Heart right ventricle (tissue), 2 donors: ENCODE results near the gene GNG7.

GRCh38 chr19:2302889-2303505 is 5.0 kb downstream of the LINGO3 start:
- PRO-cap, 2 experiments, result no peak in any of the 2 experiments

- PRO-cap, 2 experiments, result no peak in any of the 2 experiments
Observed at GRCh38 chr19:2315693-2316178, 7.8 kb upstream of the LINGO3 start.

DNA sequence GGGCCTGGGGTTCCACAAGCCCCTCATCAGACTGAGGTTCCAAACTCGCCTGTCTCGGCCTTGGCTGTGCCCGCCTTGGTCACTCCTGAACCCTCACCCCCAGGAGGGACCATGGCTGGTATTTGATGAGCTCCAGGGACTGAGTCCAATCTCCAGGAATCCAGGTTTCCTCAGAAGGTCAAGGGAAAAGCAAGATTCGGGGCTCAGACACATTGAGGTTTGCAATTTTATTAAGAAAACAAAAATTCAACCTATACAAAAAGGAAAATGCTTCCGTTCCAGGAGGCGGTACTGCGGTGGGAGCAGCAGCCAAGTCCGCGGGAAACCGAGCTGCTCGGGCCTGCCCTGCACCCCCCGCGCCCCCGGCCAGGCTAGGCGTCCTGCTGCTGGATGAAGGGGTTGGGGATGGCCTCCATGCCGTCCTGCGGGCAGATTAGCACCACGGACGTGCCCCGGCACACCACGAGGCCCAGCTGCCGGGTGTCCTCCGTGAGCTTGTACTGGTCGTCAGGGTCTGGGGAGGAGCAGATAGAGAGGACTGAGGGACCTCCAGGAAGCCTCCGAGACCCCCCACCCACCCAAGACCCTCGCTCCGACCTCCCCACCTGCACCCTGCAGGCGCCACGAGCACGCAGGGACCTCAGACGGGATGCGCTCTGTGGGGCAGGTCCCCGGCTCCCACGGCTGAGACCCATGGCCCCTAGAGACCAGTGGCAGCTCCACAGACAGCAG is 6.9 kb downstream of the LSM7 start:
- PRO-cap, 2 experiments, result no peak in any of the 2 experiments

DNA sequence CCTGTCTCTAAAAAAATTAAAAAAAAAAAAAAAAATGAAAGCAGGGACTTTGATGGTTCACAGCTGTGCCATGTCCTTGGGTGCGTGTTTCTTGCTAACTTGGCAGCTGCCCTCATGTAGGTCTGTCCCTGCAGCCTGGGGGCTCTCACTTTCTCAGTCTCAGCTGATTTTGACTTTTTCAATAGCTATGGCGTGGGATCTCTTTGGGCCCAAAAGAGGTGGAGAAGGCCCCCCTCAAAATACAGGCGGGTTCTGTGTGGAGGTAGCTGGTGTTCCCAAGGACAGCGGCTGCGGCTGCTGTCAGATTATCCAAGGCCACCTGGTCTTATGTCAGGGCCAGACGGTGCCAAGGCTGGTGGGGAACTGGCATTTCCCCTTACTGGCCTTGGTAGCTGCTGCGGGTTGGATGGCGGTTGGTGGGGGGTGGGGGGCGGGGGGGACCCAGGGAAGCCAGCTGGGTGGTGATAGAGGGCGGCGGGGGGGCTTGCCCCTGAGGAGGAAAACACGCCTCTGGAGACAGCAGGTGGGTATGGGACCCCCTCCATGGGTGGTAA is 4.3 kb downstream of the TIMM13 start:
- PRO-cap, 2 experiments, result no peak in any of the 2 experiments

- PRO-cap, 2 experiments, result no peak in any of the 2 experiments
Observed at GRCh38 chr19:2425046-2425841, 2.1 kb downstream of the TIMM13 start.

DNA sequence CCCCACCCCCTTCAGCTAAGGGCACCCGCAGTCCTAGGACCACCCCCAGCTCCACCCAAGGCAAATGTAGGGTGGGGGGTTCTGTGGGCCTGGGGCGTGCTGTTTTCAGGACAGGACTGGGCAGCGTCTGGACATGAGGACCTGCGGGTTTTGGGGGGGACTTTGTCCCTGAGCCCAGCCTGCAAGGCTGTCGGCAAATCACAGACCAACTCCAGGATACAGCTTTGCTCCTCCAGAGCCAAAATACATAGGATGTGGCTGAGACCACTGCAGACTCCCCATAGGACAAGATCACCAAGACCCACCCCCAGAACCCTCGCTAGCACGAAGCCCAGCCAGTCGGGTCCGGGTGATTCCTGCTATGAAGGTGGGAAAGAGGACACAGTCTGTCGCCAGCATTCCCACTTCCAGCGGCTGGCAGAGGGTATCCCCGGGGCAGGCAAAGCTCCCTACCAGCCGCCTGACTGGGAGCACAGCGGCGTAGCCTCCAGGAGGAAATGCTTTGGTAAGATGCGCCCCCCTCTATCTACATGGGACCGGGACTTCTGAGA is 1.6 kb upstream of the TIMM13 start:
- PRO-cap, 2 experiments, result no peak in any of the 2 experiments

DNA sequence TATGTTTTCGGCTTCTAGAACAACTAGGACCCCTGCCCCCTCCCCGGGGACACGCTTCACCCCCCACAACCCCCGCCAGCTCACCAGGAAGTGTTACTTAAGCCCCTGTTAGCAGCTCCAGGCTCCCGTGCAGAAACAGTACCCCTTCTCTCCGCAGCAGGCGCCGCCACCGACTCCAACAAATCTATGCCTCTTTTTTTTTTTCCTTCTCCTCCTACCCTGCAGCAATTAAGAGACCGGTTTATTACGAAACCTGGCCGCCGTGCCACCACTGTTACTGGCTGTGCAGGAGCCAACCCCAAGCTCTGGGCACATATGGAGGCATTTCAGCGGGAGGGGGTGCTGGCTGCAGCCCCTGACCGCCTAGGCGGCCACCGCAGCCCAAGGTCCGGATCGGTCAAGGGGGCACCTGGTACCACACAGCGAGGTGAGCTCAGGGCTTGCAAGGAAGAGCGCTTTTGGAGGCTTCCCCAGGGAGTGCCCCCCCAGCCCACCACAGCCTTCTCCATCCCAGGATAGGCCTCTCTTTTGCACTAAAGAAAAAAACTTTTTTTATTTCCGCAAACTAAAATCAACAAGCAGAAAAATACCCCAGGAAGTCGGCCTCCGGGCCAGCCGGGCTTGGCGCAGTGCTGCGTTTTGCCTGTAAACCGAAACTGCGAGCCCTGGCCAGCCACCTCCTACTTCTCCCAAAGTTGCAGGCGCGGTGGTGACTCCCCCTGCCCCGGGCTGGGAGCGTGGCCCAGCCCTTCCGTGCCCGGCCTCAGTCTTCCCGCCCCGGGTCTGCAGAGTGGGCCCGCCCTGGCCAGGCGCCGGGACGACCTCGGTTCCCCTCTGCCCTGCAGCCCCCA is 2.6 kb downstream of the GADD45B start:
- PRO-cap, 2 experiments, result peak in 2 of 2 experiments; most common plus-strand start position 695 of the sequence (in 2); most common minus-strand start position 658 of the sequence (in 2)

DNA sequence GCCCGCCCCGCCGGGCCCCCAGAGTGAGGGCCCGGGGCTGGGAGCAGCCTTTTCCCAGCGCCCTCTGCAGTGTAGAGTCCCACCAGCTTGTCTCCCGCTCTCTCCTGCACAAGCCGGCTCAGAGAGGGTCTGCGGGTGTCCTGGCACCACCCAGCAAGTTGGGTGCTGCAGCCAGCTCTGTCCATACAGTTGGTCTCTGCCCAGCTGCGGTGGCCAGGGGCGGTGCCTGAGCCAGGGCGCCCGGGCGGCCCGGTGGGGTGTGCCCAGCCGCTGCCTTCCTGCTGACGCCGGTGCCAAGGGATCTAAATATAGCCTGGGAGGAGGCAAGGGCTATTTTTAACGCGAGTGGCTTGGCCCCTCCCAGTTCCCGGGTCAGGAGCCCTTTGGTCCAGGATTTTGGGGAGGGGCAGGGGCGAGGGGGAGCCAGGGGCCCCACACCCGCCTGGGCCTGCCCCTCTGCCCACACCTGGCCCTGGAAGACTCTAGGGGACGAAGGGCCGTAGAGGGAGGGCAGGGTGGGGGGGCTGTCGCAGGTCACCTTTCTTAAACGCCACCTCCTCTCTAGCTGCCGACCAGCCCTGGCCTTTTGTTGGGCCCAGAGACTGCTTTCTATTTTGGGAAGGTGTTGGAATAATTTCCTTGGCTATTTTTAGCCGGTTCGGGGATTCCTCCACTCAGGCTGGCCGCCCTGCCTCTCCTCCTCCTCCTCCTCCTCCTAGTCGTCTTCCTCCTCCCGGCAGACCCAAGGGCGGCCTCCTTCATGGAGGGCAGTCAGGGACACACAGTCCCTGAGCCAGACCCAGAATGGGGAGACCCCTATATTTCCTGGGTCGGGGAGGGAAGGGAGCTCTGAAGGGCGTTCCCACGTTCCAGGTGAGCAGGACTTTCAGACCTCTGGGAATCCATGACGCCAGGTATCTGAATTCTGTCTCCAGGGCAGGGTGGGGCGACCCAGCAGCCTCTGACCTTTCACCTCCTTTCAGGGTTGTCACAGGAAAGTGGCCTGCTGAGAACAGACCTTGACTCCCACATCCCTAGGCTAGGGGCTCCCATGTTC is 19.6 kb downstream of the GADD45B start:
- PRO-cap, 2 experiments, result peak in 2 of 2 experiments; most common plus-strand start position 363 of the sequence (in 2); most common minus-strand start position 198 of the sequence (in 1)

- PRO-cap, 2 experiments, result peak in 2 of 2 experiments; most common plus-strand start chr19:2579403 (in 1); most common minus-strand start chr19:2579510 (in 2)
Observed at GRCh38 chr19:2578718-2579842, 103.2 kb downstream of the GADD45B start.

DNA sequence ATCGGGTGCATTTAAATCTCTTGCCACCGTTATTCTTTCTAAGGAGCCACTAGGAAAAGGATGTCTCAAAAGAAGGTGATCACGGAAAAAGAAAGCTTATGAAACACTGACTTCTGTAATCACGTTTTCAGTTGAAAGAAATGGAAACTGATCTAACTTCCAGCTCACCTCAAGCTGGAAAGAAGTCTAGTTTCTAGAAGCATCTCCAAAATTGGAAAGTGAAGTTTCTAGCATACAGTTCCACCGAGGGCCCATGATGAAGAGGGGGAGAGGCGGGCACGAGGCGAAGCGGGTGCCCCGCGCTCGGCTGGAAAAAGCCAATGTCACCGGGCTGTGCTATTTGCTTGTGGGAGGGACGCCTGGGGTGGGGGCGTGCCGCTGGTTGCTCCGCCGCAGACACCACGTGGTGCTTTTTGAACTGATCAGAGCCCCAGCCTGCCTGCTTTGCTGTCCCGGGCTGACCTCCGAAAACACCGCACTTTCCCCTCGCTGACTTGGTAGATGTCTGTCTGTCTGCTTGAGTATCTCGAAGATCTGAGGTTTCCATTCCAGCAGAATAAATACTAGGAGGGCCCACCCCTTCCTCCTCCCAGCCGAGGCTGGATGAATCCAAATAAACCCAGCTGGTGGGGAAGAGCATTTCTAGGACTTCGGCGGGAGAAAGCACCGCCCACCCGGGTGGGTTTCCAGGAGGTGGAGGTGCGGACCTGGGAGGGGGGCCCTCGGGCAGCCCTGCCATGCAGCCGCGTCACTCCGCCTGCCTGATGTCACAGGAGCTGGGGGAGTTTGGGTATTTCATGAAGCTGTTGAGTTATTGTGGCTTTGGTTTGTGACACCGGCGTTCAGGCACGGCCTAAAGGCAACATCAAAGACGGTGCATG is 103.5 kb downstream of the GNG7 start:
- PRO-cap, 2 experiments, result peak in 2 of 2 experiments; most common plus-strand start position 450 of the sequence (in 2); most common minus-strand start position 316 of the sequence (in 2)

GRCh38 chr19:2702320-2703030 is at the start of gene GNG7:
TSS of gene GNG7 (minus strand) at chr19:2702694.
- PRO-cap, 2 experiments, result peak in 2 of 2 experiments; most common minus-strand start chr19:2702694 (in 2)

GRCh38 chr19:2766807-2767073 is 16.3 kb downstream of the SGTA start:
- PRO-cap, 2 experiments, result no peak in any of the 2 experiments

DNA sequence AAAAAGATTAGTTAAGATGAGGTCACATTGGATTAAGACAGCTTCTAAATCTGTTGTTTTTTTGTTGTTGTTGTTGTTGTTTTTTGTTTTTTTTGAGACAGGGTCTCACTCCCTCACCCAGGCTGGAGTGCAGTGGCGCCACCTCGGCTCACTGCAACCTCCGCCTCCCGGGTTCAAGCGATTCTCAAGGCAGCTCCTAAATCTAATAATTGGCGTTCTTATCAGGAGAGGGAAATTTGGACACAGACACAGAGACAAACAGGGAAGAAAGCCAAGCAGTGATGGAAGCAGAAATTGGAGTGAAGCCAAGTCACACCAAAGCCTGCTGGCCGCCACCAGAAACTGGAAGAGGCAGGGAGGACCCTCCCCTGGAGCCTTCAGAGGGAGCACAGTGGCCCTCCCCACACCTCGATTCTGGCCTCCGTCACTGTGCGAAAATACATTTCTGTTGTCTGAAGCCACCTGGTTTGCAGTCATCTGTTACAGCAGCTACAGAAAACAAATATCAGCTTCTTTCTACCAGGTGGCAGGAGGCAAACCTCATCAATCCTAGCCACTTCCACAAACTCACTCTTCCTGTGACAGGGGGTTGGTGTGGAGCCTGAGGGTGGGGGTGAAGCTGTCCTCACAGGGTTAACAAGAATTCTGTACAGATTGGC is 8.3 kb upstream of the TLE6 start:
- PRO-cap, 2 experiments, result peak in 1 of 2 experiments; most common plus-strand start position 442 of the sequence (in 1); most common minus-strand start position 344 of the sequence (in 1)

DNA sequence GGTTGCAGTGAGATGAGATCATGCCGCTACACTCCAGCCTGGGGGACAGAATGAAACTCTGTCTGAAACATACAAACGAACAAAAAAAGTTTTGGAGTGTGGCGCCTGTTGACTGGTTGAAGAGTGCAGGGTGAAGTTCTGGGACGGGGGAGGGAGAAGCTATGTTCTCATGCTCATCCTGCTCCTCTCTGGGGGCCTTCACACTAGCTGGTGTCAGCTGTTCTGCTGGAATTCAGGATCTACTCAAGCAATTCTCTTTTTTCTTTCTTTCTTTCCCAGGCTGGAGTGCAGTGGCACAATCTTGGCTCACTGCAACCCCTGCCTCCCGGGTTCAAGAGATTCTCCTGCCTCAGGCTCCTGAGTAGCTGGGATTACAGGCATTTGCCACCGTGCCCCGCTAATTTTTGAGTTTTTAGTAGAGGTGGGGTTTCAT is 6.2 kb upstream of the TLE6 start:
- PRO-cap, 2 experiments, result no peak in any of the 2 experiments

GRCh38 chr19:3050999-3051281 is 11.4 kb downstream of the TLE5 start:
- PRO-cap, 2 experiments, result no peak in any of the 2 experiments

DNA sequence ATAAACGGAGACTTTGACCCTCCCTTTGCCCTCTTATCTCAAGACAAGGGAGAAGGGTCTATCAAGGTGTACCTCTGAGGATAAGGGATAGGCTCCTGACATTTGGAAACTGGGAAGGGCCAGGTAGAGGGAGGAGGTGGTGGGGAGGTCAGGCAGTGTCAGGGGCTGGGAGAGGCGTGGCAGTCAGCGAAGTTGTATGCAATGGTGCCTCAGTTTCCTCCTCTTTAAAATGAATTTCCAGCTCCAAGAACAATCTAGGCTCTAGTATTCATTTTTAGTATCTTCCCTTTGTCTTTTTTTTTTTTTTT is 4.6 kb upstream of the GNA11 start:
- PRO-cap, 2 experiments, result no peak in any of the 2 experiments

GRCh38 chr19:3141766-3142766 is 6.2 kb downstream of the GNA15 start:
- PRO-cap, 2 experiments, result peak in 2 of 2 experiments; most common minus-strand start chr19:3141963 (in 2)

DNA sequence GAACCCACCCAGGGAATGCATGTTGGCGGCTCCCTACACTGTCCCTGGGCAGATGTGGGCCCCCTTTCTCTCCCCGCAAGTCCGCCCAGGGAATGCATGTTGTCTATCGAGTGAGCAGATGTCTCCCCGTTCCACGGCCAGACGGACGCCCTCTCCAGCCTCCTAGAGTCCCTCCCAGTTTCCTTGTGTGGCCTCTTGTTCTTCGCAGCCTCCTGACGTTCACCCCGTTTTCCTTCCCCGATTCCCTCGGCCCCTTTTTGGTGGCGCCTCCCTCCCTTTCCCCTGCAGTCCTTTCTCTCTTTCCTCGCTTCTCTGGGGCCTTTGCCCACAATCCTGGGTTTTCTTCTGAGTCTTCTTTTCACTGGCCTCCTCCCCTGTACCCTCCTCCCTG is 2.5 kb downstream of the NCLN start:
- PRO-cap, 2 experiments, result no peak in any of the 2 experiments

DNA sequence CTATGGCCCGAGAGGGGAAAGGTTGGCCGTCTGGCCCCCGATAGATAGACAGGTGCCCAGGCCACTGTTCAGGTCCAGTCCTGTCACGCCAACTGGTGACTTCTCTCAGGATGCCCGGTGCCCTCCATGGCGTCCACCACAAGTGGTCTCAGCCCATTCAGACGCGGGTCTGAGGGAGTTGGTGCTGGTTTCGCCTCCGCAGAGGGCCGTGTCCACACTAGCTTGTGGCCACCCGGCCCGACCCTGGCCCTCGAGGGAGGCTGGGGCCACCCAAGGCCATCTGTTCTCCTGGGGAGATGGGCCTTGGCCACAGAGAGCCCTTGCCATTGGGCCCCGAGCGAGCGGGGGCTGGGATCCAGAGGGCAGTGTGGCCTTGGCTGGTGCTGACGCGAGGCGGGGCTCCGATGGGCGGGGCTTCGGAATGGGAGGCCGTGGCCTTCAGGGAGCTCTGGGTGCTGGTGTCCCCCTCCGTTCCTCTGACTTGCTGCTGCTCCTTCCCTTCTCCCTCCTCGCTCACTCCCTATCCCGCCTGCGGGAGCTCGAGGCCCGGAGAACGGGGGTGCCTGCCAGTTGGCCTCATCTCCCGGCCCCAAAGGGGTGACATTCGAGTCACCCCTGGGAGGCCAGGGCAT is 3.9 kb downstream of the NCLN start:
- PRO-cap, 2 experiments, result no peak in any of the 2 experiments

DNA sequence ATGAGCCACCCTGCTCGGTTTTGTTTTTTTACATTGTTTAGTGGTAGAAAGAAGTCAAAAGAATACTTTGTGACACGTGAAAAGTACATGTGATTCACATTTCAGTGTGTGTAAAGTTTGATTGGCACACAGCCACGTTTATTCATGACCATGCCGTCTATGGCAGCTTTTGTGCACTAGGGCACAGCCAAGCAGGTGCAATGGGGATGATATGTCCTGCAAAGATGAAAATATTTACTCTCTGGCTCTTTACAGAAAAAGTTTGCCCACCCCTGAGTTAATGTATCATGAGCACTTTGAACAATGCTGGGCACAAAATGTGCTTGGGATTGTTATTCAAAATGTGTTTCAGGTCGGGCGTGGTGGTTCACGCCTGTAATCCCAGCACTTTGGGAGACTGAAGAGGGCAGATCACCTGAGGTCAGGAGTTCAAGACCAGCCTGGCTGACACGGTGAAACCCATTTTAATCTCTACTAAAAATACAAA is 16.1 kb upstream of the NFIC start:
- PRO-cap, 2 experiments, result no peak in any of the 2 experiments